GM19239 (cell line): Measurements from ENCODE around the gene SLC25A46.

- RRBS: 1% methylated on average over 17 of the region's 37 CpGs
These were observed 820 bp downstream of the MAN2A1 start for GRCh38 chr5:109690582-109690911.

DNA sequence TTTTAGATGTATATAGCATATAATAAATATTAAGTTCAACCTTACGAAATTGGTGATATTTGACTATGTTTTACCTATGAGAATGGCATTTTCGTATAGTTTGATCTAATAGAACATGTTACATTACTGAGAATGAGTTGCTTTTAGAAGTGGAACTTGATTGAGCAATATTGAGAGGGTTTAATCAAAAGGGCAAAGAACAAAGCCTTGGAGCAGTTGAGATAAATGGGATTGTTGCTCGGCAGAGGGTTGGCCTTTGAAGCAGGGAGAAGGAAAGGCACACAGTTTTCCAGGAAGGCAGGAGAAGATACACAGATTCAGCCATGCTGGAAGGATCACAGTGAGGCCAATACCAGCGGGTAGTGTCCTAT is 19.4 kb downstream of the MAN2A1 start:
- RRBS: no CpG with 5 or more reads among the region's 4 CpGs

- RRBS: no CpG with 5 or more reads among the region's 7 CpGs
These were observed 104.3 kb downstream of the MAN2A1 start for GRCh38 chr5:109794012-109794423.

- RRBS: no CpG with 5 or more reads among the region's 5 CpGs
These were observed 232.0 kb downstream of the MAN2A1 start for GRCh38 chr5:109921566-109922382.

GRCh38 chr5:109992213-109992573 is 302.5 kb downstream of the MAN2A1 start:
- RRBS: no CpG with 5 or more reads among the region's 7 CpGs

GRCh38 chr5:110413020-110413445 is 313.4 kb downstream of the TMEM232 start:
- RRBS: no CpG with 5 or more reads among the region's 3 CpGs

DNA sequence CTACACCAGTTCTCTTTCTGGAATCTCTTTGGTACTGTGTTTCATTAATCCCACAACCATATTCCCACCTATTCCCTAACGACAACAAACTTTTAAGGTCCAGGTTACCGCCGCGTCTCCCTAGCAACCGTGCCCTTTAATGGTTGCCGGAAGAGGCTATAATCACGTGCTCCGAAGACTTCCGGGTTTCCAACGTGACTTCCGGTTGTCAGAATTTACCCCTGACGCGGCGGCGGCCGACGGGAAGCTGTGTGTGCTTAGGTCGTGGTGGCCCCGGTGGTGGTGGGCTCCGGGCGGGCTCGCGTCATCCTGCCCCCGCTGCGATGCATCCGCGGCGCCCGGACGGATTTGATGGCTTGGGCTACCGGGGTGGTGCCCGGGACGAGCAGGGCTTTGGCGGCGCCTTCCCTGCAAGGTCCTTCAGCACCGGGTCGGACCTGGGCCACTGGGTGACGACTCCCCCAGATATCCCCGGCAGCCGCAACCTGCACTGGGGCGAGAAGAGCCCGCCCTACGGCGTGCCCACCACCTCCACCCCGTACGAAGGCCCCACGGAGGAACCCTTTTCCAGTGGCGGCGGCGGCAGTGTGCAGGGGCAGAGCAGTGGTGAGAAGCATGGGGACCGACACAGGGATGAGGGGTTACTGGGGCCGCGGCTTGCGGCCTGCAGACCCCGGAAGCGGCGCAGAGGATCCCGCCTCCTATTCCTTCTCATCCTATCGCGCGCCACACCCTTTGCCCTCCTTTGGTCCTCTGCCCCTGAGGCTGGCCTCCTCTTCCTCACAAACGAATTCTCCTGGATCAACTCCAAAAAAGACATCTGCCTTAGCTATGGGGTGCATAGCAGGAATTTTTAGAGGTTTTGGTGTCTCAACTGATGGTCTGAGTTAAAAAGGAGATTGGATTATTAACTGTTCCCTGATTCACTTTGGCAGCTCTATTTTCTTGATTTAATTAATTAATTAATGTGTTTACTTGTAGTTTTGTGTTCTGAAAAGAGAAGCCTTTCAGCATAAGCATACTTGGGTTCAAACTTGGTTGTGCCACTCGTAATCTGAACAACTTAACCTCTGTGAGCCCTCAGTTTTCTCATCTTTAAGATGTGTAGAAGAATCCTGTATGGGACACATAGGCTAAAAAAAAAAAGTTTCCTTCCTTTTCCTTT is at the start of gene SLC25A46:
SLC25A46 (plus strand) TSS at position 211 of the 1,165 bp plus-strand sequence.
- RRBS: 2% methylated on average over 26 of the region's 63 CpGs

DNA sequence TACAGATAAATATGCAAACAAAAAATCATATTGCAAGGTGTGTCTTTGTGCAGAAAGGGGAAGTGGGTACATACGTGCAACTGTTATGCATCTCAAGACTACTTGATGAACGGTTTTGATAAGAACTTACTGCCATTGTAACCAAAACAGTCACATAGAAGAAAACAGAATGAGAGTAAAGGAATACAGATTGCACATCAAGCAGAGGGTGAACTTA is 9.9 kb downstream of the CAMK4 start:
- RRBS: no CpG with 5 or more reads among the region's 2 CpGs

- RRBS: no CpG with 5 or more reads among the region's 3 CpGs
These were observed 109.7 kb downstream of the STARD4 start for GRCh38 chr5:111402615-111403113.

DNA sequence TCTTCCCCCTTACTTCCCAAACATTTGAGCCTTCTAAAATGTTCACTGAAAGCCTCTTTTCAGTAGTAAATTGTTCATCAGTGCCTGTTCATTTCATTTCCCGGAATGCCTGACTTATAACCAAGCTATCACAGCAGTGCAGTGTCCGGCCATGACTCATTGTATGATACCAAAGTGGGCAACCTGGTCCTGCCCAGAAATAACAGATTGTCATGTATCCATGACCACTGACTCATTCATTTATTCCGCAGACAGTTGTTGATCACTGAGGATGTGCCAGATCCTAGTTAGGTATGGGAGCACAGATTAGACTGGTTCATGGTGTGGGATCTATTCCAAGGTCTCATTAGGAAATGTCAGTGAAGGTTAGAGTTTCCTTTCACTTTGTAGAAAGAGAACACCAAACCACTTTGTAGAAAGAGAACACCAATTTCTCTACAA is 8.7 kb downstream of the NREP start:
- RRBS: 78% methylated on average over 2 of the region's 3 CpGs

DNA sequence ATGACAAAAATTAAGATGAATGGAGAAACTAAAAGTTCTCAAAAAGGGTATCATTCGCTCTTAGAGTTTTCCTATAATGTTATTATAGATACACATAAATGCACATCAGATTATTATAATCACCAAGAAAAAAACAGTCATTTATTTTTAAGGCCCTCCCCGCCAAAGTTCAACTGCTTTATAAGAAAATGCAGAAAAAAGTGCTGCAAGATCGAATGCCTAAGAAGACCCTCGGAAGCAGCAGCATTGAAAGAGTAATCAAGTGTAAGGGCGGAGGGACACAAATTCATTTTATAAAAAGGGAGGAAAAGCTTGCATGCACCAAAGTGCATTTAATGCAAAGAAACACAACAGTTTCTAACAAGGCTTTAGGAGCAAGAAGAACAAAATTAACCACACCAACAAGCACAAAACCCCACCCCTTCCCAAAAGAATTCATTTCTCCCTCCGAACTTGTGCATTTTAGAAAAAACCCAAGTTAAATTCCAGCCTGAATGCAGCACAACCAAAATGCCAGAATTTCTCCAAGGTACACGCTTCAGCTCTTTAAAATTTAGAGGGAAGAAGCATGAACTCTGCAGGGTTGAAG is 437 bp downstream of the NREP start:
- RRBS: no CpG with 5 or more reads among the region's 7 CpGs

DNA sequence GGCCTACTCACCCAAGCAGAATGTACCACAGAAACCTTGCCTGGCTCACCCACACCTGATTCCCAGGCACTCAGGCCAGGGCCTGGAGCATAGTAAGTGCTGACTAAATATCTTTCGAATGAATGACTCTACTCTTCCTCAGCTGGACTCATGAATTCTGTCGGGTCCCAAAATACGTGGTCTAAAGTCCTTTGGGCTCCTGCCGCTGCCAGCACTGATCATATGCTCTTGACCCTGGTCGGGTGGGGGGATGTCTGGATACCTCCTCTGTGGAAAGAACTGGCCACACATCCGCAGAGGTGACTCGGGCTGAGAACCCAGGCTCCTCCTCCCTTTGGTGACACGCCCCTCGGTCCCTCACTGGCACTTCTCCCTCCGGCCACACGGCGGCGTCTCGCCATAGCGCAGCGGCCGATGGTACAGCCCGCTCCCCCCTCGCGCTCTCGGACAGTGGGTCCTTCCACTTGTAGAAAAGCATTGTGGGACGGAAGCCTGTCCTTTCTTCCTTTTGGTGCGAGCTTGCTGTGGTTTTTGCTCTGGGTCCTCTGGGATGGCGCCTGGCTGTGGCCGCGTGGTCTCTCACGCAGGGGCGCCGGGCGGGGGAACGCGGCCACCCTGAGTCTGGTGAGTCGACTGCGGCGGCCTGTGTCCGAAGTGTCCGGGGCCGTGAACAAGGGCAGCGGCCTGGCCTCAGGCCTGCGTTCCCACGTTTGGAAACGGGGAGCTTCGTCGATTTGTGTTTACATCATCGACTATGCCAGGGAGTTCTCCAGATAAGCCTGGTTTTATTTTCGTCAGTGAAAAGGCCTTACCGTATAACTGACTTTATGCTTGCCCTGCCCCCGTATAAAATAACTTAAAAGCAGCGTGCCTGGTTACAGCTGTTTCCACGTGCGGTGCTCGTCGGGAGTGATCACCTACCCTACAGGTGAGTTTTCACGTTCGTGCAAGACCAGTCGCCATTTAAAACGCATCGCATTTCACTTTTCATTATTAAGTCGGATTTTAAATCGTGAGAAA is 258.4 kb downstream of the EPB41L4A start:
- RRBS: 2% methylated on average over 9 of the region's 60 CpGs

DNA sequence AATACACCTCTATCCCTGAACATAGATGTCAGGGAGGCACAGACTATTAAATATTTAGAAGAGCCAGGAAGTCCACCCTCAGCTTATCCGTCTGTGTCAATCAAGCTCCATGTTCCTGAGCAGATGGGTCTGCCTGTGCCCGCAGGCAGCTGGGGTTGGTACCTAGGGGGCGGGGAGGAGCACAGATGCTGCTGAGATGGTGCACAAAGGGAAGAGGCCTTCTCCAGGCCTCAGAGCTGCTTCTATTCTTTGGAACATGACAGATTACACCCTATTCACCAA is 142.1 kb downstream of the EPB41L4A start:
- RRBS: no CpG with 5 or more reads among the region's 3 CpGs

DNA sequence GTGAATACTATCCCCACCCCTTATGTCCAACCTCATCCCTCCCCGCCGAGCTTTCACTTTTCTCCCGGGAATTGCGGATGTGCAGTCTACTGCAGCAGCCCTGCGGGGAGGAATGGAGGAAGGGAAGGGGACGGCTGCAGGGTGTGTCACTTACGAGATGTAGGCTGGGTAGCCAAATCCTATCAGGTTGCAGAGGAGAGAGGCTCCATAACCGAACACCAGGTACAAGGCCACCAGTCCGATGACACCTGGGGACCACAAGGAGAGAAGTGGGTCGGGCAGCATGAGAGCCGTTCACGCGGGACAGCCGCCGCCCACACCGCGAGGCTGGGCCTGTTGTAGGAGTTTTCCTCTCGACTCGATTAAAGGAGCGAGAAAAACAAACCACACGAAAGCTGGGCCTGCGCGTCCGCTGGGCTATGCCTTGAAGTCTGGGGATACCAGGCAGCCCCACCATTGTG is 988 bp downstream of the REEP5 start:
- RRBS: no CpG with 5 or more reads among the region's 24 CpGs

GRCh38 chr5:113199342-113200027 is 222.9 kb downstream of the DCP2 start:
- RRBS: no CpG with 5 or more reads among the region's 3 CpGs

GRCh38 chr5:113213495-113213891 is 221.3 kb downstream of the TSSK1B start:
- RRBS: no CpG with 5 or more reads among the region's 7 CpGs

DNA sequence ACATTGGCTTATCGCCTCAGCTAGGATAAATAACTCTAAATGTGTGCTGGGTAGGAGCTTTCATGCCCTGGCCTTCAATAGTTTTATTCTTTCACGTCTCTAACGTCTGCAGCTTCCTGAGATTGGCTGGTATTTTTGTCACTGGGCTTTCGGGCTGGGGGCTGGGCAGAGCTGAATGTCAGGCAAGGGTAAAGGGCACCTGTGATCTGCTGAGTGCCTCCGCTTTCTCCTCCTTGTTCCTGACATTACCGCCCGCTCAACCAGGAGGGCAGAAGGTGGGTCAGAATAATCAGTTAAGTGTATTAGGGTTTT is 216.6 kb downstream of the TSSK1B start:
- RRBS: no CpG with 5 or more reads among the region's 7 CpGs

DNA sequence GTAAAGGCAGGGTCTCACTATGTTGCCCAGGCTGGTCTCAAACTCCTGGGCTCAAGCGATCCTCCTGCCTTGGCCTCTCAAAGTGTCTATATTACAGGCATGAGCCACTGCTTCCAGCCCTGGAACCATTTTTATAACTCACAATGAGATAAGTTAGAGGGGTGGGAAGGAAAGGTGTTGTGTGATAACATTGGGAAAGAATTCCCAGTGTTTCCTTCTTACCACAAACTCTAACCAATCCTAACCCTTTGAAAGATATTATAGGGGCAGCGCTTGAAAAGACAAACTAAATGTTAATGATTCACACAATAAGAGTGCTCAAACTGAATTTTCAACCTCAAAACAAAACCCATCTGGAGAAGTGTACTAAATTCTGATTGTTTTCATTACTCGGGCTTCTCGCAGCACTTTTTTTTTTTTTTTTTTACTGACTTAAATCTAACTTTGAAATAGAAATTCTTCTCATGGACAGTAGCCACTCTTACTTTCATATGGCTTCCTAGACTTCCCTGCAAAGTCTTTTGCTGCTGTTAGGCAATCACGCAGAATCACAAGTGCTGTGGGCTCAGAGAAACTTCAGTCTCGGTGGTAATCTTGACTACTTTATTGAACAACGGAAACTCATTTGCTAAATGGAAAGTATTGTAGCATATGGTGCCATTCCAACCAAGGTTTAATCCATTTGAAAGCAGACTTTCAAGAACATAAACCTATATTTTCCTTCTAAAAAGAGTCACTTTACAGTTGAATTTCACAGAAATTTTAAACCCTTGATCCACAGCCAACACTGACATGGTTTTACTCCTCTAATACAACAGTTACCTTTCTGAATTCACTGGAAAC is 109.5 kb downstream of the TSSK1B start:
- RRBS: no CpG with 5 or more reads among the region's 7 CpGs

DNA sequence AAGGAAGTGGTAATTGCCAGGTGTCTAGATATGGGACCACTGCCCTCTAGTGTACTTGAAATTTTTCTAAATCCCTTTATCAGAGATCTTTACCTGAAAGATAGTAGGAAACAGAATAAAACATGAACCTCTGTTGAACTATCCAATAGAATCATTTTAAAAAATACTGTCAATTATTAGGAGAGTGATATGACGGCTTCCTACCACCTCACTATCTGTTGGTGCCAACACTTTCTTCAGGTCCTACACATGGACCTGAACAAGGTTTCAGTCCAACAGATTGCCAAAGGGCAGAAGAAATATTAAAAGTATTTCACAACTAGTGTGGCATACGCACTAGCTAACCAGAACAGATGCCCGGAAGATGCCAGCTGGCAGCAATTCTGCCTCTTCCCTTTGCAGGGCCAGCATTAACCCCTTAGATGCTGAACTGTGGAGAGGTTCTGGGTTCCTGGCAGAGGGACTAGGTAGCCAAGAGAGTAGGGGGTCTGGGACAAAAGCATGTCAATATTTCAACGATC is 104.0 kb downstream of the TSSK1B start:
- RRBS: no CpG with 5 or more reads among the region's 4 CpGs

- RRBS: no CpG with 5 or more reads among the region's 1 CpG
These were observed 31.4 kb downstream of the KCNN2 start for GRCh38 chr5:114393358-114393555.